Metanephros (tissue), 2 donors: ENCODE results near the gene SGPL1.

- RAMPAGE, long total RNA = no peak
These were observed 18.8 kb downstream of the HK1 start for GRCh38 chr10:69337278-69338070.

DNA sequence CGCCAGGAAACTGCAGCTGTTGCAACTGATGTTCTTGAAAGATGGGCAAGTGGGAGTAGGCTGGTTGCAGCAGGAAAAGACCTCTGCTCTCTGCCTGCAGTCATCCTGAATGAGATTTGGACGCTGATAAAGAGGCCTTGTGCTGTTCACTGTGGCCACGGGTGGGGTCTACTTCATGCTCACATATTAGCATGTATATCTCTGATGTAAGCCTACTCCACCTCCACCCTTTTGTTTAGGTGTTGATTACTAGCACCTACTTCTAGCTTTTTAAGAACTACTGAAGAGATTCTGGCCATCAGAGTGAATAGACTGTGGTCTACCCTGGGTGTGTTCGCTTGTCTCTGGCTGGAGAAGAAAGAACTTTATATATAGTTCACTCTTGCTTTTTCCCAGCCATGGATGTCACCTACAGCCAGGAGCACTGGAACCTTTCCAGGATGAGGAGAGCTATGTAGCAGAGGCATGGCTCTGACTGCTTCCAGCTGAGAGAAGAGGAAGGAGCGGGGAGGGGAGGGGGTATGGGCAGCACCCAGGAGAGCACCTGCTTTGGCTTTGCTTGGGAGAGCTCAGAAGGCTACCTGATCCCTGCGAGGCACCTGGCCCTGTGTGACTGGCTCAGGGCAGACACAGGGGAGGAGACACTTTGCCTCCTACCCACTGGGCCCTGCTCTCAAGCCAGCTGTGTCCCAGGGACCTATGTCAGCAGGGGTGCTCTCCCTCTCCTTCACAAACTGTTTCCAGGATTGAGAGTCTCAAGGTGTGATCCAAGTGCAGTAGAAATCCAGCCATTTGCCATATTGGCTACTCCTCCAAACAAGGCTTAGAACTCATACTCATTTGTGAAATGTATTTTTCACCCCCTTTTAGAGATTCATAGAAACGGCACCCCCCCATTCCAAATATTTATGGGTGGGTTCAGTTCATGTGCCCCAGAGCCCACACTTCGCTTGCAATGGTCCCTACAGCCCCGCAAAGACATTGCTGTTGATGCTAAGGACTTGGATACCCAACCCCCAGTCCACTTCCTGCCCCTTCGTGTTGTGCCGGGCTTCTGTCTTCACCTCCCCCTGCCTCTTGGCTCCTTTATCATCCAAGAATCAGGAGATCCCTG, 26.8 kb downstream of the HK1 start:
- RAMPAGE, long total RNA = no peak

DNA sequence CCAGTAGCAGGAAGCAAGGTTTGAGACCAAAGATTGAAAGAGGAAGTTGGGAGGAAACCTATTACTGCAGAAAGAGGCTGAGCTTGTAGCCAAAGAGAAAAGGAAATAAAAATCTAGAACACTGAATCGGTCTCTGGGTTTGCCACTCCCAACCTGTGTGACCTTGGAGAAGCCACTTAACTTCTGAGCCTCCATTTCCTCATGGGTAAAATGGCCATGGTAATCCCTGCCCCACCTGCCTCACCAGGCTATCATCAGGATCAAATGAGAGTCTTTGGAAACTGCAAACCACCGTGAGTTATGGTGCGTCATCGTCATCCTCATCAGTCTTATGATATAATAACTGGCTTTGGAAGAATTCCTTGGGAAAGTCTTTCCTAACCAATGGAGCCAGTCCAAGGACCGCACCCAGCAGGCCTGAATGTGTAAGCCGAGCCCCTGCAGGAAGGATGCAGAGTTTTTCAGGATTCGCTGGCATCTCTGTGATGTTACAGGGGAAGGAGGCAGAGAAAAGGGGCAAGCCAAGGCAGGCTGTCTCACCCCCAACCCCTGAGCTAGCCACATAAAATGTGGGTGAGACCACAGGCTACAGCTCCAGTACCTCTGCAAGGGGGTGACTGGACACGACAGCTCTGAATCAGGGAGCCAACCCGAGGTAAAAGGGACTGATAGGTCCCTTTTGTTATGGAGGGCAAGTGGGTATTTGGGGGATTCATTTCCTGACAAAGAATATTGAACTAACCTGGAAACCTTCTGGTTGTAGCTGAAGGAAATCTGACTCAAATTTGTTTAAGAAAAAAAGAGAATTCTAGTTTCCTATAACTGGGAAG, 30.7 kb downstream of the HK1 start:
- RAMPAGE, long total RNA = no peak

- RAMPAGE, long total RNA = no peak
These were observed 3.2 kb downstream of the TACR2 start for GRCh38 chr10:69413449-69414064.

- RAMPAGE, long total RNA = no peak
These were observed 13.6 kb downstream of the TSPAN15 start for GRCh38 chr10:69464825-69465375.

- RAMPAGE, long total RNA = no peak
These were observed 14.2 kb downstream of the TSPAN15 start for GRCh38 chr10:69465491-69465897.

GRCh38 chr10:69575710-69576078, 2.5 kb upstream of the NEUROG3 start:
- RAMPAGE, long total RNA = no peak

DNA sequence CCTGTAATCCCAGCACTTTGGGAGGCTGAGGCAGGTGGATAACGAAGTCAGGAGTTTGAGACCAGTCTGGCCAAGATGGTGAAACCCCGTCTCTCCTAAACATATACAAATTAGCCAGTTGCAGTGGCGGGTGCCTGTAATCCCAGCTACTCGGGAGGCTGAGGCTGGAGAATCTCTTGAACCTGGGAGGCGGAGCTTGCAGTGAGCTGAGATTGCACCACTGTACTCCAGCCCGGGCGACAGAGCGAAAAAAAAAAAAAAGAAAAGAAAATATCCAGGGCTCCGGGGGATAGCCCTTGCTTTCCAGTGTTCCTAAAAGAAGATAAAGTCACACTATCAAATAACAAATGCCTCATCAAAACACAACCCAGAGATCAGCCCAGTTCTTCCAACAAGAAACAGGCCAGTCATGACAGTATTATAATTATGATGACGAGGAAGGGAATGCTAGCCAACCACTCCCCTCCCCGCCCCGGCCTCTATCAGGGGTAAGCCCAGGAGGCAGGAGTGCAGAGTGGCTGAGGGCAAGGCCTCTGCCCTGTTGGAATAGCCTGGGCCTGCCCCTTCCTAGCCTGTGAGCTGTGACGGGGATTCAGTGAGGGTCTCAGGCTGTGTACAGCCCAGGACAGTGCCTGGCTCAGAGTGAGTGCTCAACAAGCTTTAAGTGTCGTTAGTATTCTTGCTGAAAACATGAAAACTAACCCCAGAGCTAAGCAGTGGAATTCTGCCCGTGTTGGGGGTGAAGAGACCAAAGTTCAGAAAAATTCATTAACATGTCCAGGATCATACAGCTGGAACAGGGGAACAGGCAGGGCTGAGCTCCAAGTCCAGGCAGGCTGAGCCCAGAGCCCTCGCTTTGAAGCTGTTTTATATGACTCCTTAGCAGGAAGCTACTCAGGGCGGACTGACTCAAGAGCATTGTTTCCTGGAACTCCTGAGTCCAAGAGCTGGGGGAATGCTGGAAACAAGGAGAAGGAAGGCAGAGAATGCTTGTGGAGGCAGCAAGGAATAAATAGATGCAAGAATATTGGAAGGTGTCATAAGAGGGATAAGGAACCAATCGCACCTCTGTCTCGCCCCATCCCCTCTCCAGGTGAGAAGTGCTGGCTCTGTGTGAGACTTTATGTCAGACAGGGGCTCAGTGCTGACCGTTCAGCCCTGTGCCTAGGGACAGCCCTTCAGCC, 54.4 kb downstream of the FAM241B start:
- RAMPAGE, long total RNA = no peak

DNA sequence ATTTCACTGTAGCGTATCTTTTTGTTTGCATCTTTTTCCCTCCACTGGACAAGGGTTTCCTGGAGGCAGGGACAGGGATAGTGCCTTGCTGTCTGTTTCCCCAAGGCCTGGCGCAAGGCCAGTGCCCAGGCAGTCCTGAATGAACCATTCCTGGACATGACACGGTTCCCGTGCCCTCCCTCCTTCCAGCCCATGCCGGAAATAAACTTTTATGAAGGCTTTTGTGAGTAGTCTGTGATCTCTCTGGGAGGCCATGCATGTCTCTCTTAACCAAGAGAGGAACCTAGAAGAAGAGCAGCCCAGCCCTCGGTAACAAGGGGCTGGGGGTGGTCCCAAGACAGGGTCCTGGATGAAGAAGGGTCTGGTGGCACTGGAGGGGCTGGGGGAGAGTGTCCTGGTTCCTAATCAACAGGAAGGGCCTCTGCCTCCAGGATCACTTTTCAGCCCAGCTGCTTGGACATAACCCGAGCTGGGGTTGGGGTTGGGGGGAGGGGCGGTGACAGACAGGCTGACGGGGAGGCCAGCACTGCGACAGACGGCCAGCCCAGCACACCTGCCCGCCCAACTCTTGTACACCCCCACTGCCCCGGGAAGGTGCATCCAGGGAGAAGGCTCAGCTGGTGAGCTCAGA, 44.3 kb downstream of the COL13A1 start:
- RAMPAGE, long total RNA = no peak

DNA sequence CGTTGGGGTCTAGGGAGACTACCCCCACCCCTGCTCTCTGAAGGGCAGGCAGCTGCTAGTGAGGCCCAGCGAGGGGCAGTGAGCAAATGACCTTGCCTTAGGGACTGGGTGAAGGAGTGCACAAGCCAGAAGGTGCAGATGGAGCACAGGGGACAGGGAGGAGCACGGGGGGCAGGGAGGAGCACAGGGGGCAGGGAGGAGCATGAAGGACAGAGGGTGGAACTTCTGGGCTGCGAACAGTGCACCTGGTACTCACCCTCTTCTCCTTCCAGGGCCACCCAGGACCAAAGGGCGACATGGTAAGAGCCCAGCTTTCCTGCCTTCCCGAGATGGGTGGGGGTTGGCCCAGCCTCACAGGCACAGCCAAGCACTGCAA, 87.4 kb downstream of the COL13A1 start:
- RAMPAGE, long total RNA = no peak

GRCh38 chr10:69912491-69913052, 110.9 kb downstream of the COL13A1 start:
- RAMPAGE, long total RNA = no peak

- RAMPAGE, long total RNA = no peak
These were observed 1.4 kb downstream of the TYSND1 start for GRCh38 chr10:70145086-70145475.

GRCh38 chr10:70272051-70272673, 11.6 kb downstream of the NPFFR1 start:
- RAMPAGE, long total RNA = no peak

- RAMPAGE, long total RNA = no peak
These were observed 16.8 kb upstream of the NODAL start for GRCh38 chr10:70458017-70458912.

DNA sequence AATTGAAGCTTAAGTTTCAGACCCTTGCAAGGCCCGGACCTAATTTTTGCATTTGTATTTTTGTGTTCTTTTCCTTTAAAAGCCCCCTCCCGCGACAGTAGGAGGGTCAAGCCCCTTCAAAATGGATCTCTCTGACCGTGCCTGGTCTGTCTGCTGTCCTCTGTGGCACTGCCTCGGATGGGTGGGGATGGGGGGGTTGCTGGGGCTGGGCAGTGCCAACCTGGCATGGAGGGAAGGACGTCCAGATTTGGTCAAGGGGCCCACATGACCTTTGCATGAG, 17.8 kb upstream of the NODAL start:
- RAMPAGE, long total RNA = no peak

GRCh38 chr10:70480056-70481061, 1.8 kb downstream of the PALD1 start:
- RAMPAGE, long total RNA = no peak

DNA sequence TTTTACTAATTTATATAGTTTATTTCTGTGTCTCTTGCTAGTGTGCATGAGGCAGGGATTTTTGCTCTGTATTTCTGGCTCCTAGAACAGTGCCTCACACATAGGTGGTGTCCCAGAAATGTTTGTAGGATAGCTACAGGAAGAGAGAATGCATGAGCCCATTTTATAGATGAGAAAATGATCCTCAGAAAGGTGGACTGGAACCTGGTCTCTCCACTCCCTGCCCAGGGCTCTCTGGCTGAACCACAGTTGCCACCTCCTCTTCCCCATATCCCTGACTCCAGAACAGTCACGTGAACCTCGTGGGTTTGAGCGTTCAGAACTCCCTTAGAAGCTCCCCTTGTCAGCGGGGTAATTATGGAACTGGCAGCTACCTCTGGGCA, 15.7 kb downstream of the PALD1 start:
- RAMPAGE, long total RNA = no peak

DNA sequence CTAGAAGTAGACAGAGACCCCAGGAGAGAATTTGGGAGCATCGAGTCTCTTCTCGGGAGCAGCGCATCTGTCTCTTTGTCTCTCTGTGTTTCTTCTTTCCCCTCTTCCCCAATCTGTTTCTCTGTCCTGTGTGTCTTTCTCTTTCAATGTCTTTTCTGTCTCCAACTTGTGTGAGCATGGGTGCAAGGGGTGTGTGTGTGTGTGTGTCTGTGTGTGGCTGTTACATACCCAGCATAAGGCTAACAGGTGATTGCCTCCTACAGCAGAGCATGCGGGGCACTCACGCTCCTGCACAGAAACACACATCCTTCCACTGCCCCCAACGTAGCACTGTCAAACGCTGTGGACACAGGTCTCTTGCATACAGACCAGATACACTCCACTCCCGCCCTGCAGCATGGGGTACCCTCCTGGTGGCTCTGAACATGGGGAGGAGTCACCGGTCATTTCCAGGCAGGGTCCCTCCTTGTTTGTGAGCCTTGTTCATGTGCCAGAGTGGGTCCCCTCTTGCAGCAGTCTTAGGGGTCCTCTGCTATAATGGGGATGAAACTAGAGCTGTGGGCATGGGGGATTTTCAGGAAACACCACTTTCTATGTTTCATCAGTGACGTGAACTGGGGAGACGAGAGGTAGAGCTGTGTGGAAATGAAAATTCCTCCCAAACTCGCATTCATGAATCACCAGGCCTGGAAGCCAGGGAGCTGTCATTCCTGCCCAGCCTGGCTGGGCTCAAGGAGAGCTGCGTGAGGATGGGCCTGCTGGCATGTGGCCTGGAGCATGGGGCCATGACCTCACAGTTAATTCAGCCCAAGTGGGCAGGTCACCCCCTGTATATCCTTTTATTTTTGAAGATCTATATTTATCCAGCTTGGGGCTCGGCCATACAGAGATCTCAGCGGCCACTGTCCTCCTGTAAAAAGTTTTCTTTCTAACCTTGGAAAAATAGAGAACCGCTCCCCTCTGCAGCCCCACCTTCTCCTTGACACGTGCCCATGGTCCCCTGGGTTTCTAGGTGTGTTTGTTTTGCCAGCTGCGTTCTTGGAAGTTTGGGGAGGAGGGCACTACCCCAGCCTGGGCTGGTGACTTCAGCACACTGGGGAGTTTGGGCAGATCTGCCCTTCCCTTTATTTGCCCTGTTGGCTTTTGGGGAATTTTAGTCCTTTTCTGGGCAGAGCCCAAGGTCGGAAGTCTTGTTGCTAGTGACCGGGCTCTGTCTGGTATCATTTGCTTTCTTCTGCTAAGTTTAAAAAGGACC, 1.2 kb downstream of the ADAMTS14 start:
- RAMPAGE, long total RNA = no peak

- RAMPAGE, long total RNA = no peak
These were observed 5.2 kb downstream of the TBATA start for GRCh38 chr10:70779925-70780392.

GRCh38 chr10:70815554-70816161, at the start of gene SGPL1:
Gene SGPL1, plus strand, starts transcription at chr10:70815948.
- RAMPAGE, long total RNA = no peak